ENCODE results near the genes KRTAP5-10, KRTAP5-11 and FOLR3.

- RRBS: no CpG with 5 or more reads among the region's 15 CpGs
Measured at GRCh38 chr11:69670042-69670602, 5.0 kb downstream of the LTO1 start.

DNA sequence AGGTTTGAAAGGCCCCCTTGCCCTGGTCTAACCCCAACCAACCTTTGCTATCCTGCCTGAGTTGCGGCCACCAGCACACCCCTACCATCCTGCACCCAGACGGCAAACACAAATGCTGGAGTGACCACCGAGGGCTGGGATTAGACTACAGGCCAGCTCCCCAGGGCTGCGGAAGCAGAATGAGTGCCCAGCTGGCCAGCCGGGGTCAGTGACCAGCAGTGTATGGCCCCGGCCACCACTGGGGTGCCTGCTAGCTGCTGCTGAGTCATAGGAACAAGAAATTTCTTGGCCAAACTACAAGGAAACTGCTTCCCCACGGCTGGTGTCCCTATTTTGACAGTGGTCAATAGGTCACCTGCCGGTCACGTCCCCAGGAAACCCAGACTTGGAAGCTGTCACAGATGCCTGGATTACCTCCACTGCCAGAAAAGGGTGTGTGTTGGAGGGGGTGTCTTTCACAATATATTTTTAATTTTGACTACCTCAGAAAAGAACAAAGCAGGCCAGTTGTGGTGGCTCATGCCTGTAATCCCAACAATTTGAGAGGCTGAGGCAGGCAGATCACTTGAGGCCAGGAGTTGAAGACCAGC lies 81.4 kb upstream of the FGF3 start:
- RRBS: no CpG with 5 or more reads among the region's 9 CpGs

- RRBS: no CpG with 5 or more reads among the region's 11 CpGs
Measured at GRCh38 chr11:69921520-69921856, 102.3 kb upstream of the FGF3 start.

DNA sequence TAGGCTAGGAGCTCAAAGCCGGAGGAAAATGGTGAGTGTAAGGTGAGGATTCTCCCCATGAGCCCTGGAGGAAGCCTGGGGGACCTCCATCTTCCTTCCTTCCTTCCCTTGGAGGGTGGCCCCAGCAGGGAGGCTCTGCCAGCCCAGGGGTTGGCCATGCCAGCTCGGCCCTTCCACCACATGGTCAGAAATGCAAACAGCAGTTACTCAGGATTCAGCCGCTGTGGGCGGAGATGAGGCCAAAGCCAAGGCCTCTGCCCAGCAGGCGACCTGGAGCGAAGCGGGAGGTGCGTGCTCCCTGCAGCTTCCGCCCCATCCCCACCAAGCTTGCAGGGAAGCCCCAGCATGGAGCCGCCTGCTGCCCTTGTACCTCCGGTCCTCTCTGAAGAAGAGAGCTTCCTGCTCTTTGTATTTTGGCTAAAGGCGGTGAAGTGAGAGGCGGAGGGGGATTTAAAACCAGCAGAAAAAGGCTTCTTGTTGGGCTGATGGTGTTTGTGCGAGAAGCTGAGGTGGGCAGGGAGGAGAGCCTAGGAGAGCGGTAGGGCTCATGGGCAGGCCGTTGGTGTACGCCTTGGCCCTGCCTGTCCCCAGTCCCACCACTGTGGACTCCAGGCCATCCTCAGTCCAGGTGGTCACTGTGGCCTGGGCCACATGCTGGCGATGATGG lies 50.4 kb downstream of the ANO1 start:
- RRBS: no CpG with 5 or more reads among the region's 18 CpGs

- RRBS: no CpG with 5 or more reads among the region's 12 CpGs
Measured at GRCh38 chr11:70251850-70252364, 18.6 kb upstream of the PPFIA1 start.

DNA sequence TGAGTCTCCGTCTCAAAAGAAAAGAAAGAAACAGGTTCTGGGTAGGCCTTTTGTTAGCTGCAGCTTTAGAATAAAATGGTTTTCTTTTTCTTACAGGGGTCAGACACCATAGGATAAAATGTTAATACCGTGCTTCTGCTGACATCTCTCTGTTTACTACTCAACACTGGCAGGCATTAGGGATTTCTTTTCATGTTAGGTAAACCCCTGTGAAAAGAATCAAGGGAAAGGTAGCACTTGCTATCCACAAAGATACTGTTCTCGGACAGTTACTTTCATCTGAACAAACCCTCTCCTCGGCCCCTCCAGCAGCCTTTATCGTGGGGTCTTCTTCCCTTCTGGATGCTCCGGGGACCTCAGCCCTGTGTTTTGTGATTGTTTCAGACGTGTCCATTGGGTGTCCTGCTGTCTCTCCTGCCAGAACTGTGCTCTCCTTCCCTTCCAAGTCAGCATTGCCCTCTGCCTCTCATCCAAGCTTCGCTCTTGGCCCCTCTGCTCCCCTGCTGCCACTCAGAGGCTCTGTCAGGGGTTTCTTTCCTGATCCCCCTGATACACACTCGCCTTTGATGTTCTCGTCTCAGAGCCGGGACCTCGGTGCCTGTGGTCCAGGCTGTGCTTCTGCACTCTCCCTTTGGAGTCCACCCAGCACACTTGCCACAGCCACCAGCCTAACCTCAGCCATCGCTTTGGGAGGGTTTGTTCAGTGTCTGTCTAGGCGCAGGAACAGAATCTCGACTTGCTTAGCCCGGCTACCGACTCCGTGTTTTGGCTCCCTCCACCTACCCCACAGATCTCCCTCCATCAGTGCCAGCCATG lies 28.9 kb downstream of the PPFIA1 start:
- RRBS: 93% methylated on average over 3 of the region's 18 CpGs

- RRBS: no CpG with 5 or more reads among the region's 12 CpGs
Measured at GRCh38 chr11:70370982-70371849, 27.1 kb upstream of the CTTN start.

- RRBS: 94% methylated on average over 2 of the region's 11 CpGs
Measured at GRCh38 chr11:70428844-70429212, 30.5 kb downstream of the CTTN start.

- RRBS: no CpG with 5 or more reads among the region's 17 CpGs
Measured at GRCh38 chr11:70628269-70628767, 230.0 kb downstream of the CTTN start.

DNA sequence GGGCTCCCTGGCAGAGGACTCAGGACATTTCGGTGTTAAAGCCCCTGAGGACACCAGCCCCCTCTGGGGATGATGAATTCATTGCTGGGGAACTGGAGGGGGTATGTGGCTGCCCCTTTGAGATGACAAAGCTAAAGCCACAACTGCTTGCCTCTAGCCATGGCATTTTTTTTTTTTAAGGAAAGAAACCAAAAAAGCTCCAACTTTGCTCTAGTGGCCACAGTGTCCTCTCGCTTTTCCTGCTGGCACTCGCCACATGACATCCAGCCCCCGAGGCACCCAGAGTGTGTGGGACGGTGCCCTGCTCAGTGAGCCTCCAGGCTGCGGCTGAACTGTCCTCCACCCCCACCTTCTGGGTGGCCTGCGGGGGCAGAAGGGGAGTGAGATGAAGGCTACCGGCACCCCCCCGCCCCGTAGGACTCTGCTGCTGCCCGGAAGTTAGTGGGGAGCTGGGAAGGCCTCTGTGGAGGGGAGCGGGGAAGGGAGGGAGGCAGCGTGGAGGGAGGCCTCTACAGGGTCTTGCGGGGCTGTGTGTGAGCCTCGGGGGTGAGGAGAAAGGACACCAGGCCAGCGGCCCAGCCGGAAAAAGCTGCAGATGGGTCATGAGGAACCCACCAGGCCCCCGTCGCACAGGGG lies 264.3 kb downstream of the CTTN start:
- RRBS: 20% methylated on average over 3 of the region's 19 CpGs

DNA sequence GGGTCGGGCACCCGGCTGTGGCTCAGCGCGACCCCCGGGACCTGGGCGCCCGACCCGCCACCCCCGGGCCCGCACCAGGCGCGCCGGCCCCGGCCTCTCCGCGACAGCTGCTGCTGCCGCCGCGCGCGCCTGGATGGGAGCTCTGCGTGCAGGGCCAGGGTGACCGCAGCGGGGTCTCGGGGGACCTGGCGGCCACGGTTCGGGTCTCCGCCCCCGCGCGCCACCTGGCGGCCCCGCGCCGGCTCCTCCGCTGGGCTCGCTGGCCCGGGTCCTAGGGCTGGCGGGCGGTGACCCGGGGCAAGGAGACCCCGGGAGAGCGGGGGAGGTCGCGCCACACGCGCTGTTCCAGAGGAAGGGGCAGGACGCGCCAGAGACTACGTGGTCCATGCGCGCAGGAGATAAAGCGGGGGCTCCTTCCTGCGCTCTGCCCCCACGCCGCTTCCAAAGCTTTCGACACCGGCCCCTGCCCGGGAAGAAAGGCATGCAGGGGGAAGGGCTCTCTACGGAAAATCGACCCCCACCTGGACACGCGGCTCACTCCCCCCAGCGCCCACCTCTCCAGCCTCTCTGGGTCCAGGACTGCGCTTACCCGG lies 569 bp downstream of the SHANK2 start:
- RRBS: no CpG with 5 or more reads among the region's 67 CpGs

DNA sequence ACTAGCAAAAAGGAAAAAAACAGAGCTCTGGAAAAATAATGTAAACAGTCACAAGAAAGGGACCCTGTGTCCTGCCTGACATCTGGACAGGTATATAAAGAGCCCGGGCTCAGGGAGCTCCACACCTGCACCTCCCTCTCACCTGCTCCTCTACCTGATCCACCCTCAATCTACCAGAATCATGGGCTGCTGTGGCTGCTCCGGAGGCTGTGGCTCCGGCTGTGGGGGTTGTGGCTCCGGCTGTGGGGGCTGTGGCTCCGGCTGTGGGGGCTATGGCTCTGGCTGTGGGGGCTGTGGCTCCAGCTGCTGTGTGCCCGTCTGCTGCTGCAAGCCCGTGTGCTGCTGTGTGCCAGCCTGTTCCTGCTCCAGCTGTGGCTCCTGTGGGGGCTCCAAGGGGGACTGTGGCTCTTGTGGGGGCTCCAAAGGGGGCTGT lies at the start of gene KRTAP5-10:
Gene KRTAP5-10 (plus strand): TSS at position 157 of the 433 bp plus-strand sequence.
- RRBS: no CpG with 5 or more reads among the region's 7 CpGs

DNA sequence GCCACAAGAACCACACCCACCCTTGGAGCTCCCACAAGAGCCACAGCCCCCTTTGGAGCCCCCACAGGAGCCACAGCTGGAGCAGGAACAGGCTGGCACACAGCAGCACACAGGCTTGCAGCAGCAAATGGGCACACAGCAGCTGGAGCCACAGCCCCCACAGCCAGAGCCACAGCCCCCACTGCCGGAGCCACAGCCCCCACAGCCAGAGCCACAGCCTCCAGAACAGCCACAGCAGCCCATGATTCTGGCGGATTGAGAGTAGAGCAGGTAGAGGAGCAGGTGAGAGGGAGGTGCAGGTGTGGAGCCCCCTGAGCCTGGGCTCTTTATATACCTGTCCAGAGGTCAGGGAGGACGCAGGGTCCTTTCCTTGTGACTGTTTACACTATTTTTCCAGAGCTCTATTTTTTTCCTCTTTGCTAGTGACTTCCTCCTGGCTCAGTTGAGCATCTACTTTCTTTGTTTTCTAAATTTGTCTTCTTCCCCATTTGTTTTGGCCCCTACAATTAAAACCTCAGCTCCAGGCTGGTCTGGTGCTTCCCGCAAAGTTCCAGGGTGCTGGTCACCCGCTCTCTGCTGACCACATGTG lies at the start of gene KRTAP5-11:
Gene KRTAP5-11 (minus strand): TSS at position 281 of the 589 bp plus-strand sequence.
- RRBS: no CpG with 5 or more reads among the region's 5 CpGs

DNA sequence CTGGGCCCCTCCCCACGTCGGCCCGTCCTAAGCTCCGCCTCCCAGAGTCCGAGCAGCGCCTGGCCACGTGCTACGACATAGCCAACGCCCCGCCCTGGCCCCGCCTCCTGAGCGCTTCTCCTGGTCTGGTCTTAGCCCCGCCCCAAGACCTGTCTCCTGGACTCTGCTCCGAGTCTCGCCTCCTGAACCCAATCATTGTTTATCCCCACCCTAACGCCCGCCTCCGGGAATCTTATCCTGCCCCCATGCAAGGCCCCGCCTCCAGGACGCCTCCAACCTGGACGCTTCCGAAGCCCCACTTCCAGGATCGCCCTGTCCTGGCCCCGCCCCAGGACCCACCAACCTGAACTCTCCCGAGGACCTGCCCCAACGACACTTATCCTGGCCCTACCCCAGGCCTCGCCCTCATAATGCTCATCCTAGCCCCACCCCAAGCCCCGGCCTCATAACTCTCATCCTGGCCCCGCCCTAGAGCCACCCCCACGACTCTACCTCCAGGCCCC lies 46.0 kb upstream of the DEFB108B start:
- RRBS: 0% methylated on average over 2 of the region's 30 CpGs

DNA sequence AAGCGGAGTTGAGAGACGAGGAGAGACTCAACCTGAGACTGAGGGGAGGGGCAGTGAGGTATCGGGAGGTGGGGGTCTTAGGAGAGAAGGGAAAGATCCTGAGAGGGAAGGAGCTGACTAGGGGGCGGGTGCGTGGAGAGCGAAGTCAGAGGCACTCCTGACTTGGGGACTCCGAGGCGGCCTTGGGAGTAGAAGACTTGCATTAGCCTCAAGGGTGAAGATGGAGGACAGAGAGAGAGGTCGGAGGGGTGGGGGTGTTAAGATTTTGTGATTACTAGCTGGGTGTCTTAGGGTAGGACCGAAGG lies 233 bp downstream of the RNF121 start:
- RRBS: no CpG with 5 or more reads among the region's 10 CpGs

GRCh38 chr11:72081613-72082619 lies 1.3 kb downstream of the LRRC51 start:
- RRBS: no CpG with 5 or more reads among the region's 9 CpGs

GRCh38 chr11:72111561-72111900 lies 964 bp downstream of the ANAPC15 start:
- RRBS: no CpG with 5 or more reads among the region's 2 CpGs

DNA sequence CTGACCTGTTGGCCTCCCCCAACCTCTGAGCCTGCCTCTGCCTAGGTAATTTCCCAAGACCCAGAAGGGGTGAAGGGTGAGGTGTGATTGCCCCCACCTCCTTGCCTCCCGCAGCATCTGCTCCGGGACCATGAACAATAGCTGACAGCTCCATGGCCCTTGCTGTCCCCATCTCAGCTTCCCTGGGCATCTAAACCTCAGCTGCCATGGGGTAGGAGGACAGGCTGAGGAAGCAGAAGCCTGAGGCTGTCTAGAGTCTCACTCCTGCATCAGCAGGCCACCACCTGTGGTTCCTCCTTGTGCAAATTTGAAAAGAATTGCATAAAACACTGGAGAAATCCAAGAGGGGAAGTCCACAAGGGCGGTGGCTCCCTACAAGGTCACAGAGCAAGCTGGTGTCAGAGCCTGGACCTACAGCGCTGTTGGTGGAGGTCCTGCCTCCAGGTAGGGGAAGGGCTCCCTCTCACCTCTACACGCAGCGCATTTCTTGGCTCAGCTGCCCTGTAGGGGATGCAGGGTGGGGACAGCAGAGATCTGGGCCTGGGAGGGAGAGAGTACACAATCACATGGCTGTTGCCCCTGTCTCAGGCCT lies at the start of gene FOLR3:
Gene FOLR3 (plus strand): TSS at position 401 of the 592 bp plus-strand sequence.
- RRBS: no CpG with 5 or more reads among the region's 6 CpGs

- RRBS: no CpG with 5 or more reads among the region's 6 CpGs
Measured at GRCh38 chr11:72162817-72163188, 27.3 kb downstream of the FOLR3 start.

DNA sequence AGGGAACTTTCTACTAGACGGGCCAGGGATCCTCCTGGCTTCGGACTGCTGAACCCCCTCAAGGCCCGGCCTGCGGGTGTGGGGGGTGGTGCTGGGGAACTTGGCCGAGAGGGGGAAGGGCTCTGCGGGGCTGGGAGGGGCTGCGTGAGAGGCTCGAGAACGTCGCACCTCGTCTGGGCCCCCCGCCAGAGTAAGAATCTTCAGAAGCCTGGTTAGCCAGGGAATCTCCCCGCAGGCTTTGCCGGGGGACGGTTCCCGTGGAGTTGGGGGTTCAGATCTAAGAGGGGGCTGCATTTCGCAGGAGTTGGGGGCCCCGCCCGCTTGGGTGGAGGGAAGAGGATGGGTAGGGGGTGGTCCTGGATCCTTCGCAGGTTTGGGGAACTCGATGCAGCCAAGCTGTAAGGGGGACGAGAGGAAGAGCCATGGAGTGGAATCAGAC lies 553 bp upstream of the INPPL1 start:
- RRBS: 2% methylated on average over 3 of the region's 22 CpGs

Data from amniotic epithelial cell (primary cell).